Testis (tissue), 5 donors: ENCODE measurements around the genes GLUD1 and NUTM2A.

- PRO-cap, 3 experiments = no peak in any of the 3 experiments
- RAMPAGE, long total RNA, 2 experiments = no peak in any of the 2 experiments
- RRBS = no CpG with 5 or more reads among the region's 6 CpGs
Observed at GRCh38 chr10:86841862-86842675, 85.7 kb downstream of the BMPR1A start.

DNA sequence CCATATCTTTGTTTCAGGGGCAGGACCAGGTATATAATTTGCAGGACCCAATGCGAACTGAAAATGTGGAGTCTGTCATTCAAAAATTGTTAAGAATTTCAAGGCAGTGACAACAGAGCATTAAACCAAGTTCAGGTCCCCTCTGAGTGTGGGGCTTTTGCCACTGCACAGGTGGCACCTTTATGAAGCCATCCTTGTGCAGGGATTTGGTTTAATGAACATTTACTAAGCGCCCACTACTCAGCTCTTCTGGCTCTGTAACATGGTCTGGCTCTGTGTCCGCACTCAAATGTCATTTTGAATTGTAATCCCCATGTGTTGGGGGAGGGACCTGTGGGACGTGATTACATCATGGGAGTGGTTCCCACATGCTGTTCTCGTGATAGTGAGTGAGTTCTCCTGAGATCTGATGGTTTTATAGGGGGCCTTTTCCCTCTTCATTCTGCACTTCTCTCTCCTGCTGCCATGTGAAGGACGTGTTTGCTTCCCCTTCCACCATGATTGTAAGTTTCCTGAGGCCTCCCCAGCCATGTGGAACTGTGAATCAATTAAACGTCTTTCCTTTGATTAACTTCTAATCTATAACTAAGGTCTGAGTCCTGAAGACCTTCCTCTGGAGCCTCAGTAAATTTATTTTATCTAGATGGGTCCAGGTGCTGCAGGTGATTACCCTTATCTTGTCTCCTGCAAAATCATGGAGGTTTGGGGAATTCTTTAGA is 12.7 kb downstream of the ADIRF start:
- PRO-cap, 3 experiments = no peak in any of the 3 experiments
- RAMPAGE, long total RNA, 2 experiments = no peak in any of the 2 experiments
- RRBS = no CpG with 5 or more reads among the region's 7 CpGs

DNA sequence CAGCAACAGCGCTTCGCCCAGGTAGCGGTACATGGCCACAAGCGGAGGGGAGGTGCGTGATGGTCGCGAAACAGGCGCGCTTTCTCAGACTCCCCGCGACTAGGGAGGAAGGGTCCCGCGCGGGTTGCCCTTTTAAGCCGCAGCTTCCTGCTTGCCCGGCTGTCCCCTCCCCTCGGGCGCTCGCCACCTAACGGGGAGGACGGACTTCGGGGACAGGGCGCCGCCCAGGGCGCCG is at the start of gene GLUD1:
TSS of gene GLUD1 (minus strand) at position 107 of the 235 bp plus-strand sequence.
- PRO-cap, 3 experiments = peak in 2 of 3 experiments; most common plus-strand start position 199 of the sequence (in 2); most common minus-strand start position 189 of the sequence (in 1)
- RAMPAGE, long total RNA, 2 experiments = no peak in any of the 2 experiments
- RRBS = 2% methylated on average over 4 of the region's 26 CpGs

DNA sequence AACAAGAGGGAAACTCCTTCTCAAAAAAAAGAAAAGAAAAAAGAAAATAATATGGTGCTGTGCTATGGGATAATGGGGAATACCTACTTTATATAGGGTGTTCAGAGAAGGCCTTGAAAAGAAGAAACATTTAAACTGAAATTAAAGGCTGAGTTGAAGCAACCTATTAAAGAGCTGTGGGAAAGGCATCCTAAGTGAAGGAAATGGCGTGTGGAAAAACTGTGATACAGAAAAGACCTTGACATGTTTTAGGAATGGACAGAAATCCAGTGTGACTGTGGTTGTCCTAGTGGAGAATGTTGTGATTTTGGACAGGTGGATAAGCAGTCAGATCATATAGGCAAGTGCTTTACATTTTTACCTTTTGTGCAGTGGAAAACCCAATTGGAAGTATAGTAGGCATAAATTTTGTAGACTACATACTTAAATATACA is 12.4 kb downstream of the SHLD2 start:
- PRO-cap, 3 experiments = no peak in any of the 3 experiments
- RAMPAGE, long total RNA, 2 experiments = no peak in any of the 2 experiments
- RRBS = no CpG with 5 or more reads among the region's 1 CpG

- PRO-cap, 3 experiments = no peak in any of the 3 experiments
- RAMPAGE, long total RNA, 2 experiments = no peak in any of the 2 experiments
- RRBS = no CpG with 5 or more reads among the region's 6 CpGs
Observed at GRCh38 chr10:87225103-87225736, at the start of gene NUTM2A. NUTM2A (plus strand) TSS chr10:87225448.

- PRO-cap, 3 experiments = no peak in any of the 3 experiments
- RAMPAGE, long total RNA, 2 experiments = no peak in any of the 2 experiments
- RRBS = 2% methylated on average over 5 of the region's 10 CpGs
Observed at GRCh38 chr10:87504313-87504644, 414 bp upstream of the MINPP1 start.

DNA sequence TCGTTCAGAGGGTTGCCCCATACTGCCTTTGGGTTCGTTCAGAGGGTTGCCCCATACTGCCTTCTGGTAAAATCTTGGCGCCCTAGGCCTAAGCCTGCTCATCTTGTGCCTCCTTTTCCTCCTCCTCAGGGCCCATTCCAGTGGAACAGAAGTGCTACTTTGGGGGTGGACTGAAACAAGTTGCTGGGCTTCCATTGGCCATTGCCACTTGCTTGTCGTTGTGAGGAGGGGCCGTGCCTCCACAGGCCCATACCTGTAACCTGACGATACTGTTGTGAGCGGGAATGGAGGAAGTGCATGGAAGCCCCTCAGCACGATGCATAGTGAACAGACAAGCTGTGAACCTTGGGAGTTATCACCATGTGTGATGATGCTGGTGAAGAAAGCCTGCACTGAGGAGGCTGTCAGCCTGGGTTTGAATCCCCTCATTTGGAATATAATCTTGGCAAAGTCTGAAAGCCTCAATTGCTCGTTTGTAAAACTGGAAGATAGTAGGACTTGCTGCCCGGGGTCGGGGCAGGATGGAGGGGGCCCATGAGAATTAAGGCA is 777 bp upstream of the PAPSS2 start:
- PRO-cap, 3 experiments = no peak in any of the 3 experiments
- RAMPAGE, long total RNA, 2 experiments = no peak in any of the 2 experiments
- RRBS = no CpG with 5 or more reads among the region's 11 CpGs

- PRO-cap, 3 experiments = no peak in any of the 3 experiments
- RAMPAGE, long total RNA, 2 experiments = start-site peak on the plus strand in 1 of 2 experiments, at chr10:87692248-87692343 at its widest, 7 reads per replicate
- RRBS = no CpG with 5 or more reads among the region's 6 CpGs
Observed at GRCh38 chr10:87691465-87692443, 32.1 kb downstream of the PAPSS2 start.

DNA sequence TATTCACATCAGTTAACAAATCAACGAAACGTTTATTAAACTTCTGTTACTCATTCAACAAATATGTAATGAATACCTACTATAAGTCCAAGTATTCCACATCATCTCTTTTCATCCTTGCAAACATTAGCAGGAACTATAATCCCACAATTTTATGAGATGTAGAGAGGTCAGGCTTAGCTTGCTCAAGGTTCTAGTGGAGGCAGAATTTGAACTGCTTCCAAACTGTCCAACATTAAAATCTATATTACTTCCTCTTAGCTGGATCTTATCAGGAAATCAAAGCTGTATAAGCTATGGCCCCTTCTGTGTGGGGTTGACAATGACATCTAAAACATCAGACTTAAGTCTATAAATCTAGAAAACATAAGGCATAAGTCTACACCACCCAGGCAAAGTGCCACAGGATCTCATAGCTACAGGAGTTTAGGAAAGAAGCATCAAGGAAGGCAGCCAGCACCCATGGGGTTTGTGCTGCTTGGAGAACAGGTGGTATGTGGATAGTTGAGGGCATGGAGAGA is 34.4 kb downstream of the PAPSS2 start:
- PRO-cap, 3 experiments = no peak in any of the 3 experiments
- RAMPAGE, long total RNA, 2 experiments = no peak in any of the 2 experiments
- RRBS = no CpG with 5 or more reads among the region's 2 CpGs

- PRO-cap, 3 experiments = peak in 1 of 3 experiments; most common minus-strand start chr10:87863007 (in 1)
- RAMPAGE, long total RNA, 2 experiments = no peak in any of the 2 experiments
- RRBS = 0% methylated on average over 1 of the region's 29 CpGs
Observed at GRCh38 chr10:87862599-87863162, 652 bp downstream of the KLLN start.

- PRO-cap, 3 experiments = no peak in any of the 3 experiments
- RAMPAGE, long total RNA, 2 experiments = no peak in any of the 2 experiments
- RRBS = no CpG with 5 or more reads among the region's 6 CpGs
Observed at GRCh38 chr10:87878786-87879381, 15.5 kb downstream of the PTEN start.

DNA sequence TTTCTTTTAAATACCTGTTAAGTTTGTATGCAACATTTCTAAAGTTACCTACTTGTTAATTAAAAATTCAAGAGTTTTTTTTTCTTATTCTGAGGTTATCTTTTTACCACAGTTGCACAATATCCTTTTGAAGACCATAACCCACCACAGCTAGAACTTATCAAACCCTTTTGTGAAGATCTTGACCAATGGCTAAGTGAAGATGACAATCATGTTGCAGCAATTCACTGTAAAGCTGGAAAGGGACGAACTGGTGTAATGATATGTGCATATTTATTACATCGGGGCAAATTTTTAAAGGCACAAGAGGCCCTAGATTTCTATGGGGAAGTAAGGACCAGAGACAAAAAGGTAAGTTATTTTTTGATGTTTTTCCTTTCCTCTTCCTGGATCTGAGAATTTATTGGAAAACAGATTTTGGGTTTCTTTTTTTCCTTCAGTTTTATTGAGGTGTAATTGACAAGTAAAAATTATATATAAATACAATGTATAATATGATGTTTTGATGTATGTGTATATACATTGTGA is 69.5 kb downstream of the PTEN start:
- PRO-cap, 3 experiments = no peak in any of the 3 experiments
- RAMPAGE, long total RNA, 2 experiments = no peak in any of the 2 experiments
- RRBS = no CpG with 5 or more reads among the region's 2 CpGs

- PRO-cap, 3 experiments = no peak in any of the 3 experiments
- RAMPAGE, long total RNA, 2 experiments = no peak in any of the 2 experiments
- RRBS = no CpG with 5 or more reads among the region's 1 CpG
Observed at GRCh38 chr10:88017788-88018069, 154.3 kb downstream of the PTEN start.

GRCh38 chr10:88082737-88083229 is 219.4 kb downstream of the PTEN start:
- PRO-cap, 3 experiments = no peak in any of the 3 experiments
- RAMPAGE, long total RNA, 2 experiments = no peak in any of the 2 experiments
- RRBS = no CpG with 5 or more reads among the region's 2 CpGs

GRCh38 chr10:88227411-88228121 is 355.6 kb downstream of the RNLS start:
- PRO-cap, 3 experiments = no peak in any of the 3 experiments
- RAMPAGE, long total RNA, 2 experiments = no peak in any of the 2 experiments
- RRBS = no CpG with 5 or more reads among the region's 10 CpGs

- PRO-cap, 3 experiments = no peak in any of the 3 experiments
- RAMPAGE, long total RNA, 2 experiments = no peak in any of the 2 experiments
- RRBS = no CpG with 5 or more reads among the region's 1 CpG
Observed at GRCh38 chr10:88254037-88254696, 329.0 kb downstream of the RNLS start.

DNA sequence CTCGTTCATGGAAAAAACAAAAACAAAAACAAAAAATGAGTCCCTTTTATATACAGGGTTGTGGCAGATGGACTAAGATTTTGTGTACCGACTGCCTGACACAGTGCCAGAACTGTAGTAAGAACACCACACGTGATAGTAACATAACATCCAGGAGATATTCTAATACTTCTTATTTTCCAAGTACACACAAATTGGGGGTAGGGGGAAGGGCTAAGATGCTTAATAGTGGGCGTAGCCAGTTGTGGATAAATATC is 527 bp upstream of the STAMBPL1 start:
- PRO-cap, 3 experiments = peak in 3 of 3 experiments; most common plus-strand start position 192 of the sequence (in 3); most common minus-strand start position 164 of the sequence (in 1)
- RAMPAGE, long total RNA, 2 experiments = no peak in any of the 2 experiments
- RRBS = no CpG with 5 or more reads among the region's 4 CpGs

- PRO-cap, 3 experiments = peak in 1 of 3 experiments; most common minus-strand start chr10:88881520 (in 1)
- RAMPAGE, long total RNA, 2 experiments = no peak in any of the 2 experiments
- RRBS = no CpG with 5 or more reads among the region's 6 CpGs
Observed at GRCh38 chr10:88881261-88881696, 1.2 kb downstream of the STAMBPL1 start.

DNA sequence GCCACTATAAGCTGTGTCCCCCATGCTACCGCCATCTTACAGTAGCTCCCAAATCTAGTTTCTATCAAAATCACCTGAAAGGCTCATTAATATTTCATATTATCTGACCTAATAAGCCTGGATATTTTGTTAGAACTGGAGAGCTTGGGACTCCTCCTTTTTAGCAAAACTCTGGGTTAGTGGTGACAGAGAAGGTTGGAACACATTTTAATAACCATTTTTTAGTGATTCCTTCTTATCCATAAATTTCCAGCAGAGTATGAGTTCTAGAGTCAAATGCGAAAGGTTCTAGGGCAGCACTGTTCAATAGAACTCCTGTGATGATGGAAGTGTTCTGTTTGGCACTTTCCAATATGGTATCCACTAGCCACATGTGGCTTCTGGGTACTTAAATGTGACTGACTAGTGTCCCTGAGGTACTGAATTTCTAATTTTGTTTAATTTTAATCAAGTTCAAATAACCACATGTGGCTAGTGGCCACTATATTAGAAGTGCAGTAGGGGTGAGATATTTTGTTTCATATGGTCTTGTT is 32.3 kb downstream of the STAMBPL1 start:
- PRO-cap, 3 experiments = no peak in any of the 3 experiments
- RAMPAGE, long total RNA, 2 experiments = no peak in any of the 2 experiments
- RRBS = no CpG with 5 or more reads among the region's 2 CpGs

- PRO-cap, 3 experiments = no peak in any of the 3 experiments
- RAMPAGE, long total RNA, 2 experiments = no peak in any of the 2 experiments
- RRBS = no CpG with 5 or more reads among the region's 6 CpGs
Observed at GRCh38 chr10:88991940-88992211, 1.3 kb downstream of the FAS start.